Measurements from ENCODE around the genes CD164, SLC22A16 and SLC16A10.

DNA sequence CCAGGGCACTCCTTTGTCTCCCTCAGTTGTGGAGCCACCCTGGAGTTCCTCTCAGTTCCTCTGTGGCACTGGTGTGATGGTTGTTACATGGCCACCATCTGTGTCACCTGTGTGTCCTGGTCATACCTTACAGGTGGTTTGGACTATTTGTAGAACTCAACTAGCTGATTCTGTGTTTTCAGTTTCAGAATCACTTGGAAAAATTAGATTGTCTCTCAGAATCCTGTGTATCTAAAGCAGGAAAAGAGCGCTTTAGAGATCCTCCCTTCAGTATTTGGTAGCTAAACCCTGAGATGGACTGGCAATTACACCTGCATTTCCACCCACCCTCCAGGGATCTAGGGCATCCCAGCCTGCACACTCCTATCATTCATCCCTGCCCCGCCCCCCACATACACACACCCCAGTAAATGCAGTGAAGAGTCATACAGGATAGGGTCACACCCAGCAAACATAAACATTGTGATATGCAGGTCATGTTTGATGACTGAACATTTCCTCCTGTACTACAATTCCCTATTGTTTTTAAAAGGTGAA, 112.7 kb downstream of the FOXO3 start:
- PRO-cap, 3 experiments = no peak in any of the 3 experiments
- RAMPAGE, long total RNA, 4 experiments = no peak in any of the 4 experiments
- RRBS = no CpG with 5 or more reads among the region's 2 CpGs

DNA sequence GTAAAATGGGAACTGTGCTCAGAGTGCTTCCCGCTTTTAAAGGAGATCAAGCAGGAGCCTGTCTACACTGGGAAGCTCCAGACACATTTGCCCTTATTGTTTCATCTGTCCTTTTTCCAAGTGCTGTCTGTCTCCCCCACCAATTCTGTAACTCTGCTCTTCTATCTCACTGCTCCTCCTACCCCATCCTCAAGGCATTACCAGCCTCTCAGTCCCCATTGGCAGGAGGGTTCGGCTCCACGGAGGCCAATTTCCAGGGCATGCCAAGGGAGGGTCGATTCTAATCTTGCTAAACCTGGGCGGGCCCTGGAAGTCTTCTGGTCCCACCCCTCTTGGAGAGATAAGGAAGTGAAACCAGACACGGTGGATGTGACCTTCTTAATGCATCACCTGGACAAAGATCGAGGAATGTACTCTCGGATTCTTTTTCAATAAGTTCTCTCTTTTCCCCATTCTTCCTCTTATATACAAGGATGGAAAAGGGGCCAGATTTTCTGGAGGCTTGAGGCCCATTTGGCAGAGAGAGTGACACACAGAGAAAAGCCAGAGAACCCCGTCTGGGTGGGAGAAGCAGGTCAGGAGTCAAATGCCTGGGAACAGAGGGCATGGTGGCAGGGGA, 112.3 kb upstream of the ARMC2 start:
- PRO-cap, 3 experiments = no peak in any of the 3 experiments
- RAMPAGE, long total RNA, 4 experiments = no peak in any of the 4 experiments
- RRBS = no CpG with 5 or more reads among the region's 9 CpGs

GRCh38 chr6:108944634-108945381, 96.6 kb downstream of the ARMC2 start:
- PRO-cap, 3 experiments = no peak in any of the 3 experiments
- RAMPAGE, long total RNA, 4 experiments = no peak in any of the 4 experiments
- RRBS = no CpG with 5 or more reads among the region's 9 CpGs

DNA sequence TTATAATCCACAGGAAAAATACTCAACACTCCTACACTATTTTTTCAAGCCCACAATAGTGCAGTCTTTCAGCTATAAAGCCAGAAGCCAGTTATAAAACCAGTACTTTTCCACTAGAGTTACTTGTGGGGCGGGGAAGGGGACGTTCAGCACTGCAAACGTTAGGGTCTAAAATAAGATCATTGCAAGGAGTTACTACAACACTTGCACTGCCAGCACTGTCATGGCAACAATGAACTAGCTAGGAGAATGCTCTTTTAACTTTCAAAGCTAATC, 14.7 kb downstream of the SESN1 start:
- PRO-cap, 3 experiments = no peak in any of the 3 experiments
- RAMPAGE, long total RNA, 4 experiments = no peak in any of the 4 experiments
- RRBS = no CpG with 5 or more reads among the region's 3 CpGs

GRCh38 chr6:109083521-109084075, 11.0 kb downstream of the SESN1 start:
- PRO-cap, 3 experiments = no peak in any of the 3 experiments
- RAMPAGE, long total RNA, 4 experiments = no peak in any of the 4 experiments
- RRBS = no CpG with 5 or more reads among the region's 1 CpG

GRCh38 chr6:109087789-109088453, 6.7 kb downstream of the SESN1 start:
- PRO-cap, 3 experiments = no peak in any of the 3 experiments
- RAMPAGE, long total RNA, 4 experiments = no peak in any of the 4 experiments
- RRBS = no CpG with 5 or more reads among the region's 5 CpGs

DNA sequence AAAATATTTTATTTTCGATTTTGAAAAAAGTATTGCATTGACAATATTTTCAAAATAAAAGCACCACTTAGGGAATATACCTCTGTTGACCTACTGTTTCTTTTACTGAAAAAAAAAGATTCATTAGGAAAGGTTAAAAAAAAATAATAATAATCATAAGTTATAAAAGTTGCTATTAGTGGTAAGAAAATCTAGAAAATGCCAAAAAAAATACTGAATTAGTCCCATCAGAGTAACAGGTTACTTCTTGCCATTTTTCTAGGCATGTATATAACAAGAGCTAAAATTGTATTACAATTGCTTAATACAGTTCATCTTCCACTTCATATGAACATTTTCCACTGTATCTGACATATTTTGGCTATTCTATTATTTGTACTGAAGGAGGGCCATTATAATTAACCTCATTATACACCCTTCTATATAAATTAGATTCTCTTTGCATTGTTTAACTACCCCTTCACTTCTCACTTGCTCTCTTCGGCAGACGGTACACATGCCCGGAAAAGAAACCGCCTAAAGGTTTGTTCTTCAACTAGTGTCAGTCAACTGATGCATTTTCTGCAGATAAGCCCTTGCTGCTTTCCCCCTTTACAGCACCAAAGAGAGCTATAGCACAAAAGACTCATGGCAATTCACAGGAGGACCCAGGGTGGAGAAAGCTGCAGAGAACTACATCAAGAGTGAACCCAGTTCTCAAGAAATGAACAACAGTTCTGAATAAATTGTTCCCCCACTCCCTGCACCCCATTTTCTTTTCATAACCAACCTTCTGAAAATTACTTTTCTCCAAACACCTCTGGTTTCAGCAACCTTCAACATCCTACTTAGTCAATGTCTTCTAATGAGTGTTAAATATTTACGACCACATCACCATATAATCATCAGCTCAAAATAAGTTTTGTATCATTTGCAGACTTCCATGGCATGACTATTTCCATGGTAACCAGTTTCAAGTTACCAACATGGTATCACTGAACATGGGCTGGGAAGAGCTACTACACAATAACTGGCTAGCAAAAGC, 9.0 kb downstream of the CD164 start:
- PRO-cap, 3 experiments = no peak in any of the 3 experiments
- RAMPAGE, long total RNA, 4 experiments = no peak in any of the 4 experiments
- RRBS = no CpG with 5 or more reads among the region's 6 CpGs

GRCh38 chr6:109377716-109378258, 4.5 kb downstream of the CD164 start:
- PRO-cap, 3 experiments = no peak in any of the 3 experiments
- RAMPAGE, long total RNA, 4 experiments = no peak in any of the 4 experiments
- RRBS = no CpG with 5 or more reads among the region's 4 CpGs

DNA sequence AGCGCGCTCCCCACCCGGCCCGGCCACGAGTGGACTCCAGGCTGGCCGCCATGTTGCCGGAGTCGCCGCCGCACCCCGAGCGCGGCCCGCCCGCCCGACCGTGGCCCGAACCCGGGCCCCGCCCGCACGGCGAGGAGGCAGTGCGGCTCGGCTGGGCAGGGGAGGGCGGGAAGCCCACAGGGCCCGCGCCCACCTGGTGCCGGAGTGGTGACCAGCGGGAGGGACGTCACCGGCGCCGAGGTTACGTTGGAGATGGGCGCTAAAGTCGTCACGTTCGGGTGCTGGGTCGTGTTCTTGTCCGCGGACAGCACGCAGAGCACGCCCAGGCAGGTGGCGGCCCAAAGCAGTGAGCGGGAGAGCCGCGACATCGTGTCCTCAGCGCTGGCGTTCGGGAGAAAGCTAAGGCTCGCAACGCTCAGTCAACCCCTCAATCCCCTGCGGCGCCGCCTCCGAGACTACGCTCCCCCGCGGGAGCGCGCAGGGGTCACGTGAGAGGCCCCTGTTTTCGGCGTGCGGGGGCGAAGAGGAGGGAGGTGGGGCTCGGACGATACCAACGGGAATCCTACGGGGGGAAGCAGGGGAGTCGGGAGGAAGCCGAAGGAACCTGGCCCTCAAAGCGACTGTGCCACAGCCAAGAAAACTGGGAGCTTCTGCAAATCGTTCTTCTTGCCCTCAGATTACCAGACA, at the start of gene CD164:
CD164 (minus strand) TSS at position 457 of the 687 bp plus-strand sequence.
- PRO-cap, 3 experiments = peak in 3 of 3 experiments; most common plus-strand start position 179 of the sequence (in 1); most common minus-strand start position 457 of the sequence (in 3)
- RAMPAGE, long total RNA, 4 experiments = start-site peak on the plus strand in 1 of 4 experiments, centred at positions 227 to 297 of the sequence, 5 to 6 reads per replicate; start-site peak on the minus strand in 4 of 4 experiments, centred at positions 60 to 431 of the sequence, 37 to 11,520 reads per replicate
- RRBS = 1% methylated on average over 24 of the region's 76 CpGs

DNA sequence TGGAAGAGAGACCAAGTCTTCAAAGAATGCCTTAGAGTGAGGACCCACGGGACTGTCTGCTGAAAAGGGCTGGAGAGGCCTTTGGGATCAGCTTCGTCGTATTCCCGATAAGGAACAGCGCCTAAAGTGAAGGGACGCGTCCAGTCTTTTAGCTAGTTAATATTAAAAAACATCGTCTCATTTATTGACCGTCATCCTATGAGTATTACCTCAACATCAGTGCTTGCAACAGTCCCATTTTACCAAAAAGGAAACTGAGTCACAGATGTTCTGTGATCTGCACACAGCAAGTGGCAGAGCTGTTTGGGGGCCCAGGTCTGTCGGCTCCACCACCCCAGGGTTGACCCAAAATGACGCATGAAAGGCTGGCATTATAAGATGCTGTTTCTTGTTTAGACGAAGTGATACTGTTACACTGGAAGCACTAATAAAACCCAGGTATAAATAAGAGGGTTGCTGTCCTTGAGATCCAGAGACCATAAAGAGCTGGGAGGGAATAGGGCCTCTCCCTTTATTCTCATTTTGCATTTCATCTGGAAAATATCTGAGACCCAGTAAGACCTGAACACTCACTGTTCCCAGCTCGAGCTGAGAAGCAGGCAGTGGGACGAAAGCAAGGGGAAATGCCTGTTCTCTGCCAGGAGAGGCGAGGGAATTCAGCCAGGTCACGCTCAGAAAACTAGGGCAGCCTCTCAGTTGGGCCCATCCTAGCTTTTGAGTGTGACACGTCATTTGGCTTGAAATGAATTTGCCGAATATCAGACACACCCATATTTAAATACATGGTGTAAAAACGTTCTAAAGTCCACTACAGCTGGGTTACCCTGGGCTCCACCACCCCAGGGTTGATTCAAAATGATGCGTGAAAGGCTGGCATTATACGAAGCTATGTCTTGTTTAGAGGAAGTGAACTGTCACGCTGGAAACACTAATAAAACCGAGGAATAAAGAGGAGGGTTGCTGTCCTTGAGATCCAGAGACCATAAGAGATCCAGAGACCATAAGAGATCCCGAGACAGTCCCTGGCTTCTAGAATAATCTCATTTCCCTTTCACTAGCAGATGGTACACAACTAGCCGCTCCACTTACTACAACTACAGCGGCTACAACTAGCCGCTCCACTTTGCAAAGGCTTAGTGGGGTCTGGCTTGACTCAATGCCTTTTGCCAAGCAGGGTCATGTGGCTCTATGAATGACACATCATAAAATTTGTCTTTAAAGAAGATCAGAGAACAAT, 1.4 kb upstream of the MICAL1 start:
- PRO-cap, 3 experiments = peak in 2 of 3 experiments; most common minus-strand start position 595 of the sequence (in 1)
- RAMPAGE, long total RNA, 4 experiments = no peak in any of the 4 experiments
- RRBS = no CpG with 5 or more reads among the region's 27 CpGs

GRCh38 chr6:109771744-109772130, 80.6 kb downstream of the FIG4 start:
- PRO-cap, 3 experiments = no peak in any of the 3 experiments
- RAMPAGE, long total RNA, 4 experiments = no peak in any of the 4 experiments
- RRBS = no CpG with 5 or more reads among the region's 1 CpG

GRCh38 chr6:110215346-110215875, 35.2 kb downstream of the CDC40 start:
- PRO-cap, 3 experiments = no peak in any of the 3 experiments
- RAMPAGE, long total RNA, 4 experiments = no peak in any of the 4 experiments
- RRBS = no CpG with 5 or more reads among the region's 7 CpGs

DNA sequence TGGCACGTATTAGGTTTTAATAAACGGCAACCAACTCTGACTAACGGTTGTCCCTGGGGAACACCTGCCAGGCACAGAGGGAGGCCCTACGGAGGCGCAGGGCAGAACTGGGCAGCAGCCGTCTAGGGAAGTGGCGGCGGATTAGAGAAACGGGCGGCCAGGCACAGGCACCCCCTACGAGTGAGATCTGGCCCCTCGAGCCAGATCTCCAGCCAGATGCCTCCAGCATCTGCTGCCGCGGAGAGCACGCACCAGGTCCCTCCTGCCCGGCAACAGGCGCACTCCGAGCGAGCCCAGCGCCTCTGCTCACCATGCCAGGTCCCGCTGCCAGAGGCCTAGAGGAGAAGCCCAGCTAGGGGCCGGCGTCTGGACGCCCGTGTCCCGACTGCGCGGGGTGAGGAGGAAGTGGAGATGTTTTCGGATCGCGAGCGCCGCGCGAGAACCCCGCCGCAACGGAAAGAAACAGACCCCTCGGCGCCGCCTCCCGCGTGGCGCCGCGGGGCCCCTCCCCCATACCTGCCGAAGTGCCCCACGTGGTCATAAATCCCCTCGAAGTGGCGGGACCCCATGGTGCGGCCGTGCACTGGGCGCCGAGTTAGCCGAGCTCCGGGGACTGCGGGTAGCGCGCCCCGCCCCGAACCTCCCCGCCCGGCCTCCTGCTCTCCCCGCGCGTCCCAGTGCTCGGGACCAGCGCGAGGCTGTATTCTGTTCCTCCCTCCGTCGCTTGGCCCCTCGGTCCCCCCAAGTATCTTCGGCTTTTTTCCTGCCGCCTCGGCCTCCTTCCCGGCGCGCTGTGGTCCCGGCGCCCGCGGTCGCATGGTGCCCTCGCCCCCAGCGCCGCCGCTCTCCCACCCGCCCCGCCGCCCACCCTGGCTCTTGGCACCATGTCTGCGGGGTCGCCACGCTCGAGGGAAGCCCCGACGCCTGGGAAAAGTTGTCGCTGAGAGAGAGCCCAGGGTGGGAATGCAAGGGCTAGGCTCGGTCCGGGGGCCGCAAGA, at the start of gene SLC22A16:
SLC22A16 (minus strand) TSS at position 608 of the 998 bp plus-strand sequence.
- PRO-cap, 3 experiments = no peak in any of the 3 experiments
- RAMPAGE, long total RNA, 4 experiments = no peak in any of the 4 experiments
- RRBS = 18% methylated on average over 16 of the region's 100 CpGs

DNA sequence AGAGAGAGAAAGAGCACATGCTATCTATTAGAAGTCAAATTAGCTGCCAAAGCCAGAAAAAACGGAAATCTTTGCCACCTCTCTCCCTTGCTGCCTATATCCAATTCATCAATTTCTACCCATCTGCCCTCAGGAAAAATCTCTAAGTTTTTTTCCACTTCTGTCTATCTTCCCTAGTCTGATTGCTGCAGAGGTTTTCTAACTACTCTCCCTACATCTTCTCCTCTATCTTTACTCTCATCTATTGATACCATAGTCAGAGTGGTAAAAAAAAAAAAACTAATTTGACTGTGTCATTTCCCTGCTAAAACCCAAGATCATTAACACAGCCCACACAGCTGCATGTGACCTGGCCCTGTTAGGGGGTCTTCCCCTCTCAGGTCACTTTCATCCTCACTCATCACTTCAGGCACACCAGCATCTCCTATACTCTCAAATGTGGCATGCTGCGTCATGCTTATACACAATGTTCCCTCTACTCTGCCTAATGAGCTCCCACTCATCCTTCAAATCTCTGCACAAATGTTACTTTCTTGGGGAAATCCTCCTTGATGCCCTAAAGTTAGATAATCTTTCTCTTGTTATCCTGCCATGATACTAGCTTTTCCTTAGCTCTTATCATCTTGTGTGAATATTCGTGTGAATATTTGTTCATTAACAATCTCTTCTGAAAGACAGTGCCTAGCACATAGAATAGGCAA, 86.8 kb downstream of the CDK19 start:
- PRO-cap, 3 experiments = no peak in any of the 3 experiments
- RAMPAGE, long total RNA, 4 experiments = no peak in any of the 4 experiments
- RRBS = no CpG with 5 or more reads among the region's 3 CpGs

- PRO-cap, 3 experiments = no peak in any of the 3 experiments
- RAMPAGE, long total RNA, 4 experiments = no peak in any of the 4 experiments
- RRBS = no CpG with 5 or more reads among the region's 1 CpG
Measured at GRCh38 chr6:110782033-110782520, 33.2 kb downstream of the CDK19 start.

GRCh38 chr6:110826206-110826970, 11.1 kb upstream of the CDK19 start:
- PRO-cap, 3 experiments = peak in 1 of 3 experiments; most common minus-strand start chr6:110826657 (in 1)
- RAMPAGE, long total RNA, 4 experiments = no peak in any of the 4 experiments
- RRBS = no CpG with 5 or more reads among the region's 9 CpGs

DNA sequence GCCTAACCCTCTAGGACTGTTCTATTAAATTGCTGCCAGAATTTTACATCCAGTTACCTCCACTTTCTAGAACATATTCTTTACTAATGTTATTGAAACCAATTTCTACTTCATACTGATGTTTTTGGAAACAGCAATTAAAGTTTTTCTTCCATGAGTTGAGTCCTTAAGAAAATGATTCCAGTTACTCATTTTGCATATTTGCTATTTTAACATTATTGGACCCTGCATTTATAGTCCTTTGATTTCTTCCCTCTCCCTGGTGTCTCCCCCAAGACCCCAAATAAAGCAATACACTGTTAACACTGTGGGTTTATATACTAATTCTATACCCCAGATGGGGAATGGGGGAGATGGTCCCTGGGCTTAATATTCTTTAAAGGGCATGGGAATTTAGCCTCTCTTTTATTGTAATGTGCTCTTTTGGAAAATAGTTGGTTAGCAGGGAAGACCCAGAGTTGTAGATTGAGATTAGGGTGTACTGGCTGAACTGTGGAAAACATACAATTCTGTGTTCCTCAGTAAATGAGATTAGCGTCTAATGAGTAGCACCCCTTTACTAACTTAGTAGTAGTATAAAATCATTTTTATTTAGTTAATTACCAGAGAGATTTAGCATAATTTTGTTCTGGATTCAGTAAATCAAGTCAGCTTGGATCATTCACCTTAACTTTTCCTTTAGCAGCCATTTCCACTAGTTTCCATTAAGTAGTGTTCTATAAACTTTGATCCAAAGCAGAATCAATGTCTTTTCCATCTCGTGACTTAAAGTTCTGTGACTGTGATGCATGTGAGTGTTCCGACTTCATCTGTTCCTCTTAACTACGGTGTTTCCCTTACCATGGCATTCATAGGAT, 19.7 kb downstream of the AMD1 start:
- PRO-cap, 3 experiments = no peak in any of the 3 experiments
- RAMPAGE, long total RNA, 4 experiments = no peak in any of the 4 experiments
- RRBS = no CpG with 5 or more reads among the region's 4 CpGs

GRCh38 chr6:110894870-110895614, 20.5 kb downstream of the AMD1 start:
- PRO-cap, 3 experiments = no peak in any of the 3 experiments
- RAMPAGE, long total RNA, 4 experiments = no peak in any of the 4 experiments
- RRBS = no CpG with 5 or more reads among the region's 3 CpGs

GRCh38 chr6:111086924-111087929, at the start of gene SLC16A10:
TSS of gene SLC16A10 (plus strand) at chr6:111087503.
- PRO-cap, 3 experiments = peak in 3 of 3 experiments; most common plus-strand start chr6:111087503 (in 3); most common minus-strand start chr6:111087338 (in 3)
- RAMPAGE, long total RNA, 4 experiments = no peak in any of the 4 experiments
- RRBS = 1% methylated on average over 27 of the region's 102 CpGs

GRCh38 chr6:111127486-111128010, 40.2 kb downstream of the SLC16A10 start:
- PRO-cap, 3 experiments = no peak in any of the 3 experiments
- RAMPAGE, long total RNA, 4 experiments = no peak in any of the 4 experiments
- RRBS = no CpG with 5 or more reads among the region's 6 CpGs